HTR-8/SVneo (cell line): ENCODE measurements around the gene SANBR.

DNA sequence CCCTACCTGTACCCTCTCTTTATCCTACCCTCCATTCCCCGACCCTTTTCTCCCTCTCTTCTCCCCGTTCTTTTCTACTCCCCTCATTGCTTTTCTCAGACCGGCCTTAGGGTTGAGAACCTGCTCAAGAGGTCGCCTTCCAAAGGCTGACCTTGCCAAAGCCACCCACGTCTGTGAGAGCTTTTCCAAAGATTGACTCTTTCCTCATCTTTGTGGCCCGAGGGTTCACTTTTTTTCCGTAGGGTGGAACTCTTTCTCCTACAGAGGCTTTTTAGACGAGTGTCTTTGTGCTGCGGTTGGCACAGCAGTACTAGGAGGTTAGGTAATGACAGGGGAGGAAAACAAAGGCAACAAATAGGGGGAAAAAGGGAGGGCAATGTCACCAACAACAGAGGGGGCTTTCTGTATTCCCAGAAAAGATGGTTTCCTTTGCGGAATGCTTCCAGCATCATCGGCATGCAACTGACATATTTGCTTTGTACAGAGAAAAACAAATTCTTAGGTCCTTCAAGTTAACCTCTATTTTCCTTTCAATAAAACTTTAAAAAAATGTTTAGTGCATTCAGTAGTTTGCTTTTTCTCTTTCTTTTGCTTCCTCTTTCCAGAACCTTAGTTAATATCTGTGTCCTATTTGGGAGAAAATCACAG lies 188.0 kb upstream of the FANCL start:
- RRBS, result no CpG with 5 or more reads among the region's 11 CpGs

- RRBS, result no CpG with 5 or more reads among the region's 4 CpGs
Measured at GRCh38 chr2:58950742-58951131, 709.6 kb upstream of the FANCL start.

DNA sequence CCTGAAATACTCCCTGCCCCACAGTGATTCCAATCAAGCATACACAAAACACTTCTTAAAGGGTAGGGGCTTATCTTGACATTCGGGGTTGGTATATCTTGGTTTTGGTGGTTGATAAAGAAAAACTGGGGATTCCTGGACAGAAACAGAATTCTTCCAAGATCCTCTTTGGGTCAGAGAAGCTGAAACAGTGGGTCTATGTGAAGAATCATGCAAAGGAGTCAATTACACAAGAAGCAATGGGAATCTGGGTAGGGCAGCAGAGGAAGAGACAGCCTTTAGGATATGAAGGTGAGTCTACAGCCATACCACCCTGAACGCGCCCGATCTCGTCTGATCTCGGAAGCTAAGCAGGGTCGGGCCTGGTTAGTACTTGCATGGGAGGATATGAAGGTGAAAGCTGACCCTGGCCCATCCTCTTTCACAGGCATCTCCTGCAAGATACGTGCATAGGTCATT lies 1080.8 kb upstream of the FANCL start:
- RRBS, result no CpG with 5 or more reads among the region's 8 CpGs

DNA sequence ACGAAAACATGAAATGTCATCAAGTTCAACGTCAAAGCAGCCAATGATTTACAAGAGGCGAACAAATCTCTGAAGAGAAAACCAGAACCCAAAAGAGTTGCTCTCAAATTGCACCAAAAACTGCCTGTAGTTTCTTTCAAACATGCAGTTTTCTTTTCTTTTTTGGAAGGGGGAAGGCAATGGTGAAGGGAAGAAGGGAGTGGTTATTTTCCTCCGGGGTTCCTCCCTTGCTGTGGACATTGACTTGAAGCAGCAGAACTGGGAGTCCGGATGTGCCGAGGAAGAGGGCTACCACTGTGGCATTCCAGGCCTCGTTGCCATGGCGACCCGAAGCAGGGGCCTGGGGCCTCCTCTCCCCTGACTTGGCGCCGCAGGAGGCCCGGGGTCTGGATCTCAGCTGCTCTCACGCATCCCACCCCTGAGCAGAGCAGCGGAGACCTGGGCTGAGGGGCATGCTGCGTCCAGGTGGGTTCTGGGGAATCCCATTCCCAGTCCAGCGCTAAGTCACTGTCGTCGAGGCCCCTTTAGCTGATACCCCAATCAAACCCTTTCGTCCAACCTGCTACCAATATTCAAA lies 100.3 kb downstream of the BCL11A start:
- RRBS, result 84% methylated on average over 5 of the region's 19 CpGs

DNA sequence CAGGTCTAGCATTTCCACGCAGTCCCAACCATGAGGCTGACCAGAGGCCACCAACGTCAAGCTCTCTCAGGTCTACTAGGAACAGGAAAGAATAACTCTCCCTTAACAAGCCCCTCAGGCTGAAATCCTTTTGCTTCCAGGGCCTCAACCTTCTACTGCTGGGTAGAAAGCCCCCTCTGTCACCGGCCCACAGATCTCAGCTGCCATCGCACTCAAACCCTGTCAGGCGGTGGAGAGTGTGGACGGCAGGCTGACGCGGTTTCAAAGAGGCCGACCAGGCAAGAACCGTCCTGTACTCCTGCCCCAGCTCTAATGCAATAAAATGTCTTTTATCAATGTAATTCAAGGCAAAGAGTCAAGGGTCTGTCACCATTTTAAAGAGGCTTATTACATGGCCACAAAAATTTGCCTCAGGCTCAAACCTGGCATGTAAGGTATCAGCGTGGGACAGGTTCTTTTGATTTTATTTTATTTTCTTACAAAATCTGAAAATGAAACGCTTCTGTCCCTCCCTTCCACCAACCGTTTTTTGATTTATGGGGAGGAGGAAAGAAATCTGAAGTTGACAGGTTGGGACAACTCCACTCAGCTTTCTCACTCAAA lies 74.0 kb downstream of the BCL11A start:
- RRBS, result no CpG with 5 or more reads among the region's 13 CpGs

DNA sequence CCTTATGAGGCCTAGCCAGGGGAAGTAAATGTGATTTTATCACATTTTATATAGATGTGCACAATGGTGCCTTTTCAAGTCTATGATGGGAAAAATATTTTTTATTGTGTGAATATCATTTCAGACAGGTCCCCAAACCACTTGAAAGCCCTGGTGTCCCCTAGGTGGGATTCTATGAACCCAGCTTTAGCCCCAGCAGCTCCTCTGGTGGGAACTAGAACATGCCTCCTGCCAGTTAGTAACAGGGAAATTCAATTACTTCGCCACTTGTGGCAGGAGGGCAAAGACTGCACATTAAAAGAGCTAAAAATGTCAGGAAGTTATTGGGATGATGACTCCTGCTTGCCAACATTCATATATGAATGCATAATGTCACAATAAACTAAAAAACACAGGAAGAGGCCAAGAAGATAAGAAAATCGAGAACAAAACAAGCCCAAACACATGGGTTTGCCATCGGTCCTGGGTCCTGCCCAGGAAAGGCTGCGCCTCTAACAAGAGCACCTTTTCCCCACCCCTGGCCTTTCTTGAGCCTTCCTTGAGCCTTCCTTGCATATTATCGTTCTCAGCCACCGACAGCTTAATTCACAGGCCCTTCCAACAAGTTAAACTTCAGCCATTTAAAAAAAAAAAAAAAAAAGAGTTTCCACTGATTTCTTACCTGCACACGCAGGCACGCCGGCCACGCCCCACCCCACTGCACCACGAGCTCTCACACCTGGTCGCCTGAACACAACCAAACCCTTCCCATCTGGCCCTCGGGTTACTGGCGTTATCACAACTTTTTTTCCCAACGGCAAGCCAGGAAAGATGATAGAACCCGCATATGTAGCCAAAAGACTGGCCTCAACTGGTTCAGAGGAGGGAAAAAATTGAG lies 23.5 kb downstream of the BCL11A start:
- RRBS, result no CpG with 5 or more reads among the region's 16 CpGs

DNA sequence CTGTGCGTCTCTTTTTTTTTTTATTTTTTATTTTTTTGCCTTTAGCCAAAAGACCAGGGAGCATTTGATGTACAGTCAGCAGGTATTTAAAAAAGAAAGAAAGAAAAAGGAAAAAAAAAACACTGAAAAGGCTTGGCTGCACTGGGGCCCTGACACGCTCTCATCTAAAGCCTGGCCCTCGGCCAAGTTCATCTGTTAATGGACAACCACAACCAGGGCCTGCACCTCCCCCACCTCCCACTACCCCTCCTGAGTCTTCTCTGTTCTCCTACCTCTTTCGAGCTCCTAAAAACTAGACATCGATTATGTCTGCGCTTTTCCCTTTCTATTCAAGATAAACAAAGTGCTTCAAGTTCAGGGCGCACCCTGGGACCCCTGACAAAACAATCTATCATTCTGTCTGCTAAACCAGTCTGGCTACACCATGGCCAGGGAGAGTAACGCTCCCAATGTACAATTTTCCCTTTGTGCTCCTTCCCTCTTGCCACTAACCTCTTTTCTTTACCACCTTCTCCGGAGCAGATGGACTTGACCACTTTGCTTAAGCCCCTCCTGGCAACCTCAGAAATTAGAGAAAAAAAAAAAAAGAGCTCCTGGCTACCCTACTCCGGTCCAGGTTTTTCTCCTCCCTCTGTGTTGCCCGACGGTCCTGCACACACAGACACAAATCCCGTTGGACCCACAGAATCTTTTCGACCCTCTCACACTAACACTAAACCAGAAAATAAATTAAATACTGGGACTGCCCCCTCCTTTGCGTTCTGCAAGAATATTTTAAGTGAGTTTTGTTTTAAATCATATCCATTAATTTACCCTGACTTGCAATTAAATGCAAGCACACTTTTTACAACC lies 22.6 kb downstream of the BCL11A start:
- RRBS, result 81% methylated on average over 2 of the region's 15 CpGs

DNA sequence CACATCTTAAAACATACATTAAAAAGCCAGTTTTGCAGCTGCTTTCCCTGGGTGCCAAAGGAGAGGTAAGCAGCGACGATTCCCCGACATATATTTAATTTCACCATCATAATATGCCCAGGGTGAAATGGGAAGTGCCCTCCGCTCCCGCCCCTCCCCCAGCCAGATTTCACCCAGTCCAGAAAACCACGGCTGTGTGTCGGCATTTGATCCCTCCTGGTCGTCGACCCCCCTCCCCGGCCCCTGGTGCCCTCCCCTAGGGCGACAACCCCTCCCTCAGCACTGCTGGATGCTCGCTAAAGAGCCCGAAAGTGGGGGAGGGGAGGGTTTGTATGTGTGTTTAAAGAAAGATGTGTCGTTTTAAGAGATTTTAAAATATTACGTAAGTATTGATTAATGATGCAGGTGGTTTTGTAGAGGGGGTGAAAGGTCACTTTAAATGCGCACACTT lies 3.2 kb upstream of the BCL11A start:
- RRBS, result no CpG with 5 or more reads among the region's 16 CpGs

GRCh38 chr2:60873430-60873749 lies 8.0 kb upstream of the REL start:
- RRBS, result no CpG with 5 or more reads among the region's 1 CpG

DNA sequence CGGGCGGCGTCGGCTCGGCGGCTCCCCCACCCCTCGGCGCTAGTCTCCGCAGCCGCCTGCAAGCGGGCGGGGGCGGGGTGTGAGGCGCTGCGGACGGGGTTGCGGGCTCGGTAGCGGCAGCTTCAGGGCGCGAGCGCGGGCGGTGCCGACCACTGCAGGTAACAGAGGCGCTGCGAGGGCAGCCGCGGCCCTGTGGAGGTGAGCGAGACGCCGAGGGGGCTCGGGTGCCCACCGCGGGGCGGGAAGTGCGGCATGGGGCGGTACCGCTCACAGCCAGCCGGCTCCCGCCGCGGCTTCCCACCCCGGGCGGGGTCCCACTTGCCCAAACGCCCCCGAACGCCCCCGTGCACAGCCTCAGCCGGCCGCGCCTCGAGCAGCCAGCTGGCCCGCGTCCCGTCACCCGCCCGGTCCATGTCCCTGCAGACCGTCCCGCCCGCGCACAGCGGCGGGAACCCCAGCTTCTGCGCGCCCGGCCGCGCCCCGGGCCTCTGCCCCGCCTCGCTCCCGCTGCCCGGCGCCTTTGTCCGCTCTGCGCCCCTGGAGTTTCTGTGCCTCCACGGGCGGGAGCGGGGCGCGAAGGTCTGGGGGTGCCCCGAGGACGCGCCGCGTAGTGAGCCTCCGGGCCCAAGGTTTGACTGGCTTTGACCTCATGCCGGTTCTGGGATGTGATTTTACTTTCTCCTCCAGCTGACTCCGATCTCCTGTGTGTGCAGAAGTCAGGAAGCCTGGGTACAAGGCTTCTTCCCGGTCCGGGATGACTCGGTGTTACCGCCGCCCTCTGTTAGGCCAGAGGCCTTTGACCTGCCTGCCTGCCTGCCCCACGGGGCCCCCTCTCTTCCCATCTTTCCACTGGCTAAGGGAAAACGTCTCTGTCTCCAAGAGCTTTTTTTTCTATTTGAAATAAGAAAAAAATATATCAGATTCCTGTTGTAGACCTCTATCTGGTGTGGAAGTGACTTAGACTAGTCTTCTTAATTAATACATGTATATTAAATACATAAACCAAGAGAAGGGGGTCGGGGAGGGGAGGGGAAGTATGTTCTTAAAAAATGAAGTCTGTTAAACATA lies at the start of gene SANBR:
Gene SANBR, plus strand, starts transcription at position 42 of the 1,068 bp plus-strand sequence.
- RRBS, result 1% methylated on average over 37 of the region's 98 CpGs

GRCh38 chr2:61144737-61145331 lies 17.2 kb upstream of the C2orf74 start:
- RRBS, result no CpG with 5 or more reads among the region's 28 CpGs

- RRBS, result no CpG with 5 or more reads among the region's 3 CpGs
Measured at GRCh38 chr2:61421064-61421561, 49.8 kb downstream of the USP34 start.

- RRBS, result no CpG with 5 or more reads among the region's 4 CpGs
Measured at GRCh38 chr2:61426211-61426713, 44.6 kb downstream of the USP34 start.

DNA sequence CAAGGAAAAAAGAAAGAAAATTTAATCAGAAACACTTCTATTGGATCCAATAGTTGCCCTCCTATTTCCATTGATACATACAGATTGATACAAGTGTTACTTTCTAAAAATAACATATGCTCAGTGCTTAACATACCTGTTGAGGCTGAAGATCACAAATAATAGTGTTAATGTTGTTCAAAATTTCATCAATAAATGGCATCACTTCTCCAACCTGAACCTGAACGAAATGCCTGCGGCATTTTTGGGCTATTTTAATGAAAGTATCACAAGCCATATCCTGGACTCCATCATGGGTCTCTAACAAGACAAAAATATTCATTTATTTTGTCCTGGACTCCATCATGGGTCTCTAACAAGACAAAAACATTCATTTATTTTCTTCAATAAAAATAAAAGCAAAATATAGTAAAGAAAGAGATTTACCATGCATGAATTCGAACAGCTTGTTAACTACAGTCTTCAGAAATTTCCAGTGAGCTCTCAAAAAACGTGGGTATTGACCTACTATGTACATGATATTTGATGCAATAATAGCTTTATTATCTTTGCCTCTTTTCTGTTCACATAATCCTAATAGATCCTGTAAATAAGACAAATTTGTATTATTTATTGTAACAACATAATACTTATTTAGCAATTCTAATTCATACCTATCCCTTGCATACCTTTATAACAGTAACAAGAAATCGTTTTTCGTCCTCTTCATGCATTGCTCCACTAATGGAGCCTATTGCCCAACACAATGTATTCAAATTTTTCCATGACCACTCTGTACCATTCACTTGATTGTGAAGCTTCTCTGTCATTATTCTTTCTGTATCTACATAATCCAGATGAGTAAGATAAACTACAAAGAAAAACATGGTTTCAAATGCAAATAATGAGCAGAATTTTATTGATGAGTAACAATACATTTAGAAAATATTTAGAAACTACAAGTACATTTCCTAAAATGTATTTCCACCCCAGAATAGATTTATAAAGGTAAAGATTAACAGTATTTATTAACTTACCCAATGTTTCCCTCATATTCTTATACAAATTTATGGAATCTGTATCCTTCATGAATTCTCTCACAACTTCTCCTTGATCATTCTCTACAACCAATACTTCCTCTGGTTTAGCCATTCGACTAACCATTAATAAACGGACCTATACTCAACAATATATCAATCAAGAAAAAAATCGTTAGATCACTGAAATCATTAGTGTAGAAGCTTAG lies 21.4 kb upstream of the USP34 start:
- RRBS, result no CpG with 5 or more reads among the region's 9 CpGs

DNA sequence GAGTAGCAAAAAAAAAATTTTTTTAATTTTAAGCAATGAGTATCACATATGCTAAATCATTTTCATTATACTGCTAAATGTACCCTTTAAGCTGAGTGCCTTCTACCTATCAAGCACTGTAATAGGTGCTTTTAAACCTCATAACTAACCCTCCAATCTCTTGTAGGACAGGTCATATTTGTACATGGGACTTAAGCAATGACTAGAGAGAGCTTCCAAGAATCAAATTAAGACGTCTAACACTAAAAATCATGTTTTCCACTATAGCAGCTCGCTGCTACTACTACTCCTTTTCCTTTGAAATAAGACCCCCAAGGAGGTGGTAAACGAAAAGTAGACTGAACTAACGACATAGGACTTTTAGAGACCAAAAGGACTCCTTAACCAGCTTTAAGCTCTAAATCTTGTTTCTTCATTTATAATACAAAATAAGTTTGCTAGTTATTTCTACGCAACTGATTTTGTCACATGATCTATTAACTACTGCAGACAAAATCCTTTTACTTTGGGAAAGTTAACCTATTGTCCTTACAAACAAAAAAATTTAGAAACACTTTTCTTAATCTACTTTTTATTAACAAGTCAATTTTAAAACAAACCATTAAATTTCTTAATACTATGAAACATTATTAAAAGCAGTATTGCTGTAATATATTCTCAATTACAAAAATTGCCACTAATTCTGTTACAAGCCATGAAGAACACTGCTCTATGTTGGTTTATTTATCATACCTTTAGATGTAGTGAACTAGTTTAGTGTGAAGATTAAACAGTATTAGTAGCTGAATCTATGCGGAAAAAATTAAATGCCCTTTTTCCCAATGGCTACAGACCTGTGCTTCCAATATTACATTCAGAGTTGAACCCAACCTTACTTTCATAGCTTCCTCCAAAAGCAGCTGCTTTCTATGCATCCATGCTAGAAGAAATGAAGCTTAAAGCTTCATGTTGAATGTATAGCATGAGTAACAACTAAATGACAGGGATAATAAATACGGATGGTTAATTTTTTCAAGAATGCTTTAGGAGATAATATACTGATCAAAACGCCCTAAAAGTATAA lies 7.0 kb downstream of the XPO1 start:
- RRBS, result no CpG with 5 or more reads among the region's 8 CpGs

DNA sequence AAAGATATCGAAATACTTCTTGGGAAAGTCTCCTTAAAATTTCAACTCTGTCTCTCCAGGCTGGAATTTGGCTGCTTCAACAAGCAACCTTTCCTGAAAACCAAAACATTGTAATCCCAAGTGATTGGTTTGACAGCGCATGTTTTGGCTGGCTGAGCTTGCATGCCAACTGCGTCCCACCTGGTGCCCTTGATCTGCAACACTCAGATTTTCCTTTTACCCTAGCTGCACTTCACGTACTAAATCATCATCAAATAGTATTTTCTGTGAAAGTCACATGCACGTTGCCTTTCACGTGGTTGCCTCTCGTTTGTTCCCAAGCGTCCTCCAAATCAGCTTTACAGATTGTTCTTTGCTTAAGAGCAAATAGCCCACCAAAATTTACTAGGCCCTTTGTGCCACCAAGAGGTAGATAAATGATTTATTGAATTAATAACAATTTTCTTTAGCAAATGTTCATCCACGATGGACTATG lies 1.0 kb upstream of the XPO1 start:
- RRBS, result no CpG with 5 or more reads among the region's 9 CpGs

GRCh38 chr2:61867724-61868858 lies 14.2 kb upstream of the FAM161A start:
- RRBS, result no CpG with 5 or more reads among the region's 4 CpGs

- RRBS, result no CpG with 5 or more reads among the region's 3 CpGs
Measured at GRCh38 chr2:62053073-62053659, 142.7 kb upstream of the B3GNT2 start.

GRCh38 chr2:62205561-62206481 lies 9.9 kb downstream of the B3GNT2 start:
- RRBS, result no CpG with 5 or more reads among the region's 11 CpGs

GRCh38 chr2:62478069-62478504 lies 27.9 kb downstream of the TMEM17 start:
- RRBS, result no CpG with 5 or more reads among the region's 3 CpGs